Mesenteric fat pad (tissue), 1 donor: ENCODE measurements around a stretch of chr2.

GRCh38 chr2:97965001-97965559, 30.7 kb downstream of the TMEM131 start:
- PRO-cap = no peak

DNA sequence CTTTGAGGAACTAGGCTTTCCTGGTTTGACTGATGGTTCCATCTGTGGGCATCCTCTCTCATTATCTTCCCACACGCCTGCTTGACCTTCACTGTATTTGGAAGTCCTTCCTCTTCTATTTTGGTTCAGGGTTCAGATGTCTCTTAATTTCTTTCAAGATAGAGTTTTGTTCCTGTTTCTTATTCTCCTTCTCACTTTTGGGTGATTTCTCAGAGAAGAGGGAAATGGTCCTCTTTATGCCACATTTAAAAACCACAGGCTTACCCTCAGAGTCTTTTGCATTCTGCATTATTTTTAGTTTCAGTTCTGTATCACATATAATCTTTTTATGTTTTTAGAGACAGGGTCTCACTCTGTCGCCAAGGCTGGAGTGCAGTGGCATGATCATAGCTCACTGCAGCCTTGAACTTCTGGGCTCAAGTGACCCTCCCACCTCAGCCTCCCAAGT, 31.4 kb upstream of the TMEM131 start:
- PRO-cap = no peak

DNA sequence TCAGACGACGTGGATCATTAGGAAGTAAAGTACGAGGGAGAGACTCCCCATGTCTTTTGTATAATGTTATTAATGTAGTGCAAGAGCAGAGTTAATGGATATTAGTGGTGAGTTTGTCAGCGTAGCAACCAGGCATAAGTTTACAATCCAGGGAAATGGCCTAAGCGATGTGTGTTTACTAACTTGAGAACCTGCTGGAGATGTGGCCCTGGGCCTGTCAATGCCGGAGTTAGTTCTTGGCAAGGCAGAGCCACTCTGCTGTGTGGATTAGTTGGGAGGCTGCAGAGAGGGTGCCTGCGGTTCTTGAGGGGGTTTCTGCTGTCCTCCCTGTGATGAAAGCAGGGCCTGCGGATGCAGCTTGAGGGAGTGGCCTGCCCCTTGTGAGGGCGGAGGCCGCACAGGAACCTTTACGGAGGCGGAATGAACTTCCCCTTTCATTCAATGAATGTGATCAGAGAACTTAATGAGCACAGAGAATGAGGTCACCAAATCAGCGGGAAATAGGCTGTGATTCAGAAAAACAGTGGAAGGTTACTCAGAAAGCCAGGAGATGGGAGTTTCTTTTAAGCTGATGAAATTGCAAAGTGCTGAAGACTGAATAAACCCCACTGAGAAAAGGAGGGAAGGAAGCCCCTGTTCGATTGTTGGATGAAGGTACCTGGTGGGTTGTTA, 47.2 kb downstream of the VWA3B start:
- PRO-cap = no peak

DNA sequence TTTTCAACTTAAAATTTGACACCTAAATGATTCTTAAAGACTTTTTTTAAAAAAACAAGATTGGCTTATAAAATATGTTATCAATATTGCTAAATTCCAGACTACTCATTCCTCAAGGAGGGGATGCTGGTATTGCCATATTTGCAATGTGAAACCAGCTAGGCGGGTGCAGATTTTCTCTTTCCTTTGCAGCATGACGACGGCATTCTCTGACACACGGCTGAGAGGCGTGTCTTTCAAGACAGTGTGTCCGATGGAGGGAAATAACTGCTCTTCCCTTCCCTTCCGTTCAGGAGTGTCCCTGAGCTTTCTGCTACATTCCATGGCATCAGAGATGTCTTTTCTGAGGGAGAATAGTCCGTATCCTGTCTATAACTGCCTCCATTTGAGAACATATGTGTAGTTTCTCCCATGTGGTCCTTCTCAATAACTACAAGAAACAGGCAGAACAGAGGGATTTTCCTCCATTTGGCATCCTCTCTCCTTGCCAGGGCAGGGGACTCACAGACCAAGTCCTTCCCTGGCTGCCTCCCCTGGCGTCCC, 38.1 kb upstream of the CNGA3 start:
- PRO-cap = no peak

GRCh38 chr2:98460715-98461583, 16.3 kb downstream of the INPP4A start:
- PRO-cap = no peak

GRCh38 chr2:98507735-98508628, 63.3 kb downstream of the INPP4A start:
- PRO-cap = no peak

DNA sequence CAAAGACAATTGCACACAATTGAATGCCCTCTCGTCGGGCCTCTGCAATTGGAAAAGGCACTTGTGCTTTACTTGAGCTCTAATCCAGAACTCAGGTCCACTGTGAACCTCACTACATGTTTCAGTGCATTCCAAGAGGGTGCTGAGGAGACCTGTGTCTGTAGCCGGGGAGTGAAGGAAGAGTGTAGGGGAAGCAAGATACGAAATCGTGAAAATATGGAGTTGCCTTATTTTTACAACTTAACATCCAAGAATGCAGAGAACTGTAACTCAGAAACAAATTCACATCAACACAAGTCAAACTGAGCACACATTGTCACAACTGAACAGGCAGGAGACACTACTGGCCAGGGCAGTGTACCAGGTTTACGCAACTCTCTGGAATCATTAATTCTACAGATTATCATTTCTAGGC, 735 bp downstream of the COA5 start:
- PRO-cap = no peak

GRCh38 chr2:98654773-98655652, 46.6 kb downstream of the UNC50 start:
- PRO-cap = no peak

GRCh38 chr2:98661915-98662312, 53.5 kb downstream of the UNC50 start:
- PRO-cap = no peak

- PRO-cap = no peak
These were observed 29.8 kb downstream of the MGAT4A start for GRCh38 chr2:98701043-98701630.

DNA sequence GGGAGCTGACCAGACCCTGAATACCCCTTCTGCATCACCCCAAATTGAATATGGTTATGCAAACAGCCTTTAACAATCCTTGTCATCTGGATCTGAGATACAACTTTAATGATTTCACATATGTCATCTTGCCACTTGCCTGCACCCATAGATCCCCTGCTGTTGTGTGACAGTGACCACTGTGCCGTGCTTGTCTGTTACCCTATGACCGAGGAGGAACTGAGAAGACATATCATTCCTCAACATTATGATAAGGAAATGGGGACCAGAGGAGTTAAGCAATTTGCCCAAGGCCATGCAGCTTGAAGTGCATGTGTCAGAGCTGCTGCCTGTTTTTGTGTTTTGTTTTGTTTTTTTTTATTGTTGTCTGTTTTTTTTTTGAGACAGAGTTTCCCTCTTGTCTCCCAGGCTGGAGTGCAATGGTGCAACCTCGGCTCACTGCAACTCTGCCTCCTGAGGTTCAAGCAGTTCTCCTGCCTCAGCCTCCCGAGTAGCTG, 29.3 kb upstream of the MGAT4A start:
- PRO-cap = no peak

DNA sequence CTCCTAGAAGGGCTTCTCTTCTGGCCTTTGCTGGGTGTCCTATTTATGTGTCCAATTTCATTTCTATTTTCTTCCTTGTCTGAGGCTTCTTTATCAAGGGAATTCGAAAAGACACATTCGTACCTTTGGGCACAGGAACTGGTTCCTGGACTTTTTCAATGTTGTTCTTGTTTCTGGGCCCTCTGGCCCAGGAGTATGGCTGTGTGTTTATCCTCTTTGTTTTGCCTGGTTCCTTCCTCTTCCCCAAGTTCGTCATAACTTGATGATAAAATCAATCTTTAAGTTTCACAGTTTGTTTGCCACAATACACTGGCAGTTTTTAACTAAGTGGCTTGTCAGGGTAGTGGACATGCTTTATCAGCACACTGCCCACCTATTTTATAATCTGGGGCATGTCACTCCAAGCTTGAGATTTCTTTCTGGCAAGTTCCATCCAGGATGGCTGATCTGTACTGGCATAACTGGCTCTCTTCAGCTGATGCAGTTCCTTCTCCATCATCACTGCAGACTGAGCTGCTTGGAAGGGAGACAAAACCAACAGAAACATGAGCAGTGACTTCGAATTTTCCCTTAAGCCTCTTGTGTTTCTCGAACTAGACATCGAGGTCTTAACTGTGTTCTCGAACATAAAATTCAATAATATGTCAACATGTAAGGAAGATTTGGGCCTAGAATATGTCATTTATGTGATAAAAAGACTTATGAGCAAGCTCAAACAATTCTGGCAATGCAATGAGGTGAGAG, 63.4 kb upstream of the MGAT4A start:
- PRO-cap = no peak

- PRO-cap = no peak
These were observed 74.6 kb upstream of the MGAT4A start for GRCh38 chr2:98805404-98805974.

- PRO-cap = bidirectional peak, plus-strand start at chr2:98823052, minus-strand start at chr2:98822889
These were observed 91.6 kb upstream of the MGAT4A start for GRCh38 chr2:98822304-98823248.

DNA sequence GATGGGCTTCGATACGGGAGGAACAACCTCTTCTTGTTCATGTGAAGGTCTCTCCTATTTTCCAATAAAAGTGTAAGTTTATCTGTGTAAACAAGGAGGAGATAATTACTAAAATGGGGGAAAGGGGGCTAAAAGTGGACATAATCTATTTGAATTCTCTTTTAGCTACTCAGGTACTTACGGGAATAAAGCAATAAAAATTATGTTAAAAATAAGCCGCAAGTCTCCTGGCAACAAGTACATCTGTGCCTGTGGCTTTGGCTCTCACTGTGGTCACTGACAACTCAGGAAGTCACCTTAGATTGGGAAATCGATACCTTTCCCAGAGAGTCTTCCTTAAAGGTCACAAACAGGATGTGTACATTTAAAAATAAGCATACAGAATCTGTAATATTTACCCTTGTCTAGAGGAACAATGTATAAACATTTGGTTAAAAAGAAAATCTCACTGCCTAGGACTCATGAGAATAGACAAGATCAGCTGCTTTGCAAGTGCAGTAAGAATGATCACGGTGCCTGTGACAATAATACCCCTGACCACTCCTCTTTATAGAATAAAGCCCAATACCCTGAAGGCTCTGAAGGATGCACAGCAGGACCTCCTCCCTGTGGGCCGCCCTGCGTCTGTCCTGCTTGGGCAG, 97.8 kb upstream of the MGAT4A start:
- PRO-cap = no peak

DNA sequence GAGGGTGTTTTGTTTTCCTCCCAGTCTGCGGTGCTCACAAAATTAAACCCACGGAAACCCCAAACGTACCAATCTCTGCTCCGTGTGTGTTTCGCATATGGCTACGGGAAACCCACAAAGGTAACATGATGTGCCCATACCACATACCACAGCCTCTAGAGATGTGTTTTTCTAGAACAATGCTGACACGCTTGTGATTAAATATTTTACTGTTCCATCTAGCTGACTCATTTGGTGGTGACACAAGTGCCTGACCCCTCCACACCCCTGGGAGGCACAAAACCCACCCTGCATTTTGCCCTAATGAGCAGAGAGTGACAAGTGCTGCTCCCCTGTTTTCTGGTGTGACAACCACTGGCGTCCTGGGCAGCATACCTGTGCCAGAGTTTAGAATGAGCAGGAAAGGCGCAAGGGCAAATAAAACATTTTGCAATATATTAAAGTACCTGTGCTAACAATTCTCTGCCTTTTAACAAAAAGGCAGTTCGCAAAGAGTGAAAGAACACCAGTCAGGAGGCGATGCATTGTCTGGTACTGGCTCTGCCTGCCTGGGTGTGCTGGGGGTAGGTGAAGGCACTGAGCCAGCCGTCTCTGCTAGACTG, 24.2 kb downstream of the CRACDL start:
- PRO-cap = no peak

DNA sequence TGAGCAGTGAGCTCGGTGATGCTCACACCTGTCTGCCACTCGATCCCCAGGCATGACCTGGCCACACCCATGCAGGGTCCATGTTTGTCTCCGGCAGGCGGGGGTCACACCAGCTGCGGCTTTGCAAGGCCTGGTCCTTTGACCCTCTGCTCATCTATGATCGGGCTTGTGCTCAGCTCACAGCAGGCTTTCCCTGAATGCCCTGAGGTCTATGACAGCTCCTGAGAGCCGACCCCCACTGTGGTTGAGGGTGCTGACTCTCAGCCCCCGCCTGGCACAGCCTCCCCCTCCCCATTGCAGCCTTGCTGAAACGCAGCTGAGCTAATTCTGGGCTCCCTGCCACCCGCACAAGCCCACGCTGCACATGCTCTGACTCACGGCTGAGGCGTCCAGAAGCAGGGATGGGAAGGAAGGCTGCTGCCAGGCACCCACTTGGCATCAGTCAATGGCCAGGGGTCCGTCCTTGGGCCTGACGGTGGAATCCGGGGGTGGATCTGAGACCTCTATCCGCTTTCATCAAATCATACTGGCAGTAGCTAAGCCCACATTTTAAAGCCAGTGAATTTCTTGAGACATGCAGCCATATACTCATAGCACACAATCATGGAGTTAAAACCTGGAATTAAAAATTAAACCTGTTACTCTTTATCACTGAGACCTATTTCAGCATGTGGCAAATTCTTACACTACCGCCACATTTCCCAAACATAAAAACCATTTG, 23.5 kb downstream of the CRACDL start:
- PRO-cap = no peak

GRCh38 chr2:99066476-99067050, 74.9 kb upstream of the C2orf15 start:
- PRO-cap = no peak

GRCh38 chr2:99154073-99154458, 676 bp downstream of the TSGA10 start:
- PRO-cap = no peak

DNA sequence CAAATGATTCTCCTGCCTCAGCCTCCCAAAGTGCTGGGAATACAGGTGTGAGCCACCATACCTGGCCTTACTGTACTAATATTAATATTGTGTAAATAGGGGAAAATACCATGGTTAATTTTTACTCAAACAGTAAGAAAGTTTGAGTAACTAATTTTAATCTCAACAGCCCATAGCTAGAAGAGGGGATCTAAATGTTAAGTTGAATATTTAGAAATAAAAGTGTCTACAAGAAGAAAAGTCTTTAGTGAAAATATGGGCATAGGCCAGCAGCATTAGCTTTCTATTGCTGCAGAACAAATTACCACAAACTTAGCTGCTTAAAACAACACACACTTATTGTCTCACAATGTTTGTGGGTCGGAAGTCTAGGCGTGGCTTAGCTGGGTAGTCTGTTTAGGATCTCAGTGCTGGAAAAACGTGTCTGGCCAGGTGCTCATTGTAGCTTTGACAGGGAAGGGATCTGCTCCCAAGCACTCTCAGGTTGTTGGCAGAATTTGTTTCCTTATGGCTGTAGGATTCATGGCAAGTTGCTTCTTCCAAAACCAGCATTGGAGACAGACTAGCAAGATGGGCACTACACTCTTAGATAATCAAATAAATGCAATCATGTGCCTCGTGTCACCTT, 17.0 kb downstream of the MRPL30 start:
- PRO-cap = no peak